Measurements from ENCODE around the gene PCMTD2.

DNA sequence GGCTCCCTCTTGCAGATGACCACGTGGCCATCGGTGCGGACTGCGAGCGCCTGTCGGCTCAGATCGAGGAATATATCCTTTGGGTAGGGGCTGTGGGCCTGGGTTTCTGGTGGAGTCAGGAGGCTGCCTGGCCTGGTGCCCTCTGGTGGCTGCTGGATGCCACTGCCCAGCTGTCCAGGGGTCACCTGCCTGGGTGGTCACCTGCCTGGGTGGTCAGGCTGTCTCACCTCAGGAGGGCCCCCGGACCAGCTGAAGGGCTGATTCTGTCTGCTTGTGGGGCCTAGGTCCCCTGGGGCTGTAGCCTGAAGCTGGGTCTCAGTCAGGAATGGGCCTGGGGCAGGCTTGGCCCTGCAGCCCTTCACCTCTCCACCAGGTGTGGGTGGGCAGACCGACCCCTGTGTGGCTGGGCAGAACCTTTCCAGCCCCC lies 6.8 kb downstream of the TCEA2 start:
- PRO-cap: no peak
- RAMPAGE, long total RNA: no peak

GRCh38 chr20:64091639-64092471 lies 7.7 kb upstream of the LKAAEAR1 start:
- PRO-cap: no peak
- RAMPAGE, long total RNA: start-site peak on the plus strand at chr20:64091991-64092005, 22 and 33 reads in 2 replicates

DNA sequence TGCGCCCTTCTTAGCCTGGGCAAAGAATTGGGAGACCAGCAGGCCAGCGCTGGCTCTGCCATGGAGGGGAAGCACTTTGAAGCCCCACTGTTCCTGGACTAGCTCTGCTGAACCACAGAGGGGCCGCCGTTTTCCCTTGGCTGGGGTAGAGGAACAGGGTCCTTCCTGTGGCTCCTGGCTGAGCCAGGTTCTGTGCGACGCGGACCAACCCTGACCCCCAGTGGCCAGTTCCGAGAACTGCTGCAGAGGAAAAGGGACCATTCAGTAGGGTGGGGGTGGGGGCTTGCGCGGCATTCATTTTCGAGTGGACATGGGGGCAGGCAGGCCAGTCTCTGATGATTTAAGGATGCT lies 13.0 kb upstream of the NPBWR2 start:
- PRO-cap: no peak
- RAMPAGE, long total RNA: no peak

DNA sequence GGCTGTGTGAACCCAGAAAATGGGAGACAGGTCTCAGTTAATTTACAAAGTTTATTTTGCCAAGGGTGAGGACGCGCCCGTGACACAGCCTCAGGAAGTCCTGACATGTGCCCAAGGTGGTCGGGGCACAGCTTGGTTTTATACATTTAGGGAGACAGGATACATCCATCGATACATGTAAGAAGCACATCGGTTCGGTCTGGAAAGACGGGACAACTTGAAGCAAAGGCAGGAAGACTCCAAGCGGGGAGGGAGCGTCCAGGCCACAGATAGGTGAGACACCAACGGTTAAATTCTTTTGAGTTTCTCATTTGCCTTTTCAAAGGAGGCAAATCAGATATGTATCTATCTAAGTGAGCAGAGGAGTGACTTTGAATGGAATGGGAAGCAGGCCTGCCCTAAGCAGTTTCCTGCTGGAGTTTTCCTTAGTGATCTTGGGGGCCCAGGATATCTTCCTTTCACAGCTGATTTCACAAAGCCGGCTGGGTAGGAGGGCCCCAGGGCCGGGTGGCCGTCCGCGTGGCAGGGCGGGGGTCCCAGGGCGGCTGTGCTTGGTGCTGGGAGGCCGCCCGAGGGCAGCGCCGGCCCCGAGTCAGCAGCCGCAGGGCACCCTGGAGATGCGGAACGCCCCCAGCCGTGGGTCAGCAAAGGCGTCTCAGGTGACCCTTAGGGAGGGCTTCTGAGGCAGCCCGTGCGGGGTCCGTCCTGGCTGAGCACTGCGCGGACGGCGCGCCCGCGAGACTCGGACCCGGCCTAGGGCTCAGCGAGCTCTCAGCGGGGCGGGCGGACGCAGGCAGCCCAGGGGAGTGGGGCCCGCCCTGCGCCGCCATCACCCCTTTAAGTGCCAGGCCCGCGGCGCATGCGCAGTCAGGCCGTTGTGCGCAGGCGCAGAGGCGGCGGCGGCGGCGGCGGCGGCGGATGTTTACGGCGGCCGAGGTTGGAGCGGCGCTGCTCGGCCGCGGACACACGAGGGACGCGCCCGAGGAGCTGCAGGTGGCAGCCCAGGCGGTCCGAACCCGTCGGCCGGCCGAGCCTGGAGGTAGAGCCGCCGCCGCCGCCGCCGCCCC lies at the start of gene PCMTD2:
PCMTD2 (plus strand) TSS at position 917 of the 1,067 bp plus-strand sequence.
- PRO-cap: no peak
- RAMPAGE, long total RNA: no peak

DNA sequence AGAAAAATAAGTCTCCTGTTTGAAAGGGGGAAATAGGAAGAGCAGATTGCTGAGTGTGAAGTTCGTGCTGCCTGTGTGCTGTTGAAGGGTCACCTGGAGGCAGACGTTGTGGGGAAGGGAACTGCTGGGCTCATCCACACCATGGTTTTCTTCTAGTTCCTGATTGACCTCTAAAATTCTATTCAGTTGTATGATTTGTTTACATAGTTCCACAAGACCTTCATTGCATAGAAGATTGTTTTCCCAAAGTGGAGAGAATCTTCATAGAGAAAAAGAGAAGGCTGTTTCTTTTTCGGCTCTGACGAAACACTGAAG lies 18.0 kb downstream of the PCMTD2 start:
- PRO-cap: no peak
- RAMPAGE, long total RNA: no peak